Penis (tissue), 1 donor: ENCODE measurements around the gene CHCHD2.

DNA sequence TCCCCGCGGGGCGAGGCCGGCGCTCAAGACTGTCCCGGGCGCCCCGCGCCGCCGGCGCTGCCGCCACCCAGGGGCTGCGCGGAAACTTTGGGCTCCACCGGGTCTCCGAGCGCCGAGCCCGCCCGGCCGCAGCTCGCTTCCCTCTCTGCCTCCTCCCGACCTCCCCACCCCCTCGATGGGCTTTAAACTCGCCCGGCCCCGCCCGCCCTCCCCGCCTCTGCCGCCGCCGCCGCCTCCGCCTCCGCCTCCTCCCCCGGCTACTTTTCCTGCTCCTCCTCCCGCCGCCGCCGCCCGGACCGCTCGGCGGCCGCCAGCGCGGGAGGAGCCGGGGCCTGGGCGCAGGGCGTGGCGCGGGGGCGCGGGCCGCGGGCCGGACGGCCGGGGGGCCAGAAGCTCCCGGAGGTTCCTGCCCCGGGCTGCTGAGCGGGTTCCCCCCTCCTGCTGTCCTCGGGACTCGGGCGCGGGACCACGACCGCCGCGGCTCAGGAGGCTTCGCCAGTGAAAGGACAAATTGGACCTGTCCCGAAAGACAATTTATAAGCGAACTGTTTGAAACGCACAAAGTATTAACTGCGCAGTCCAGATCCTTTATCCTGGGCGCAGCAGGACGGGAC lies 10.7 kb upstream of the GRB10 start:
- PRO-cap: bidirectional peak, plus-strand start at position 346 of the sequence, minus-strand start at position 157 of the sequence

GRCh38 chr7:50839010-50839616 lies 56.4 kb upstream of the GRB10 start:
- PRO-cap: no peak

DNA sequence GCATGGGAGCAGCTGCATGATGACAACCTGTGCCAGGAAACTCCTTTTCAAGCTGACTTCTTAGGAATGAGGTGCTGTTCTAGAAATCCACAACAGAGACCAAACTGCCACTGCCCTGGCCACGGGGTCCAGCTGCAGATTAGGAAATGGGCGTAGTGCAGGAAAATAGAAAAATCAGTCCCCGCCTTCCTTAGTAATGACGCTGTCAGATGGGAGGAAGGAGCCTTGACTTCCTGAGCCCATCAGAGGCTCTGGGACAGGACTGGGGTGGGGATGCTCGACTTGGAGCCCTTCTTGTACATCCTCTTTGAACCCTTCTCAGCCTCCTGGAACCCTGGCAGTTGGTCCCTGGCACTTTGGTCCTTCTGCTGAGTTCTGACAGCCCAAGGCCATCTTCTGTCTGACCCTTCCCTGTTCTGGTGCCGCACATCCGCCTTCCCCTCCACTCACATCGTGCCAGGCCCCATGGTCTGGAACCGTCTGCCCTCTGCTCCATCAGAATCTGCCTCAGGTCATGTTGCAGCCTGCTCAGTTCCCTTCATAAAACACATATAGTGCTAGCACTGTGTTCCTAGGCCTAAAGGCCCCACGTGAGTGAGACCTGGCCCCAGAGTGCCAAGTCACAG lies 228.0 kb upstream of the GRB10 start:
- PRO-cap: no peak

DNA sequence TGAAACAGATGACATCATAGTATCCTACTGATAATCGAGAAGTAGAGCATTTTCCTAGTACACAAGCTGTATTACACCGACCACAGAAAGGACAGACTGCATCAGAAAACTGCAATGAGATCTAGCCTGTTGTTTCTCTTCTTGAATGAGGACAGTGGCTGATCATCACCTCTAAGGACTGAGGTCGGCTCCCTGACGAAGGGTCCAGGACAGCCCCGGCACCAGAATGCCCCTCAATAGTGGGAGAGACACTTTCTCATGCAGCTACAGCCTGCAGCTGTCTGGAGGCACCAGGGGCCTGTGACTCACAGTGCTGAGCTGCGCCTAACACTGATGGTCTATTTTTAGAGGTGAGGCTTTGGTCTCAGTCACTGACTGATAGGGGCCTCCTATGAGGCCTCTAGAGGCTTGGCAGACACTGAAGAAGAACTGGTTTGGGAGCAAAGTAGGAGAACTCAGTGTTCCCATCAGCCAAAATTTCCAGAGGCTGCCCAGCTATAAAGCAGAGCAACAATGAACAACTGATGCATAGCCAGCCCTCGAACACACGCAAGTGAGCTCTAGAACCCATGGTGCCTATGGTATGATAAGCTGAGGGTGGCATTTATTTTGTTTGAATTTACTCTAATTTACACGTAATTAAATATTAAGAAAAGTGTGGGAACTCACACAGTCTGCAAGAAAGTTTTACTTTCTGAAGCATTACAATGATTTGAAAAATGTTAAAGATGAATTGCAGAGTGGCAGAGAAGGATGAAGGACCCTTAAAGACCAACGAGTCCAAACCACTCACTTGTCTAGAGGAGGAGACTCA lies 130.0 kb downstream of the COBL start:
- PRO-cap: no peak

DNA sequence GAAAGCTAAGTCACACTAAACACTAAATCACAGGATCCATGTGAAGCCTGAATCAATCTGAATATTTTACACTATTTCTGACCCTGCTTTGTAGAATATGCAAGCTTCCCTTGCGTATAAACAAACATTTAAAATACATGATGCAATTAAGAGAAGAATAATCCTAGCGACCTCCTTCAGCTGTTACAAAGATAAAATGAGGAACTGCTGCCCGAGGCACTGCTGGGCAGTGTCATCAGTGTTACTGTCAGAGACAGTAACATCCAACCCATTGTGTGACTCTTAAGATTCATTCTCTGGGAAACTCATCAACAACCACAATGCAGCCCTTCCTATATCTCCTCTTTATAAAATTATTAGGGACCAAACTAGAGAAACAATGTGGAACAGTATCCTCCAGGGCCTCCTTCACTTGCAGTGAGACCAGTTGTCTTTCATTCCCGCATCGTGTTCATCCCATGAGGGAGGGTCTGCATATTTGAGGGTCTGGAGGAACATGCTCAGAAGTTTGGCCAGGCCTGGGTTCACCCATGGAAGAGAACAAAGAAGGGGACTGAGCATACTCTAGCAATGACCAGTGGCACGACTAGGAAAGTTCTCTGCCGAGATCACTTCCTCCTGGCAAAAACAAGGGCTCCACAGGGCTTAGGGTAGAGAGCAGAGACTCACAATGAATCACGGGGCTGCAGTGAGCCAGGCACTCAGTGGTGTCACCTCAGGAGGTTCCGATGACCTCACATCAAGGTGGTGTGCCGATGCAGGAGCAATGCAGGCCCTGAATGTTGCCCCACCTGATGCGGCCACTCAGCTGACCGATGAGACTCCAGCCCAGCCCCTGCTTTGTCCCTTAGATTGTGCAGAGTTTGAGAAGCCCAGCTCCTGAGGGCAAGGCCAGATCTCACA lies 61.3 kb downstream of the COBL start:
- PRO-cap: no peak

DNA sequence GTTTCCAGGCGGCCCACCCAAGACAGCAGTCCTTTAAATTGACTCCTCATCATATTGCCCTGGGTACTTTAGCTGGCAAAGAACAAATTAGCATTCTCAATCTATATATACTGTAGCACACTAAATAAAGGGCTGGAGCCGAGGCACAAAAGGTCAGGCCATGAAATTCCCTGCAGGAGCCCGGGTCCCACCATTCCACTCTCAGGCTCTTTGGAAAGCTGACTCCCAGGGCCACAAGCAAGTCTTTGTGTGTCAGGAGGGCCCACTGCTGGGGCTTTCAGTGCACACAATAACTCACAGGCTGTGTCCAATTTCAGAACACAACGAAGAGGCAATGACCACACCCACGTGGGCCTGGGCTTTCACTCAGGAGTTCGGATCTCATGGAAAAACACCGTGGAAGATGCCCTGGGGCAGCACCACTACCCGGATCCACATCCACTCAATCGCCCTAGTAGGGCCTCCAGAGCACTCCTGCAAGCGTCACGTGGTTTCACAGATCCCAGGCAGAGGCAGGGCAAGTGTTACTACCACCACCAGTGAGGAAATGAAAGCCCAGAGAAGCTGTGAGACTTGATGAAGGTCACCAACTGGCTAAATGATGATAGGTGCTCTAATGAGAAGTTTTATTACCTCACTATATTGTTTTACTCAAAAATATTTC lies 60.3 kb downstream of the COBL start:
- PRO-cap: no peak

GRCh38 chr7:51900301-51900703 lies 583.7 kb upstream of the COBL start:
- PRO-cap: no peak

DNA sequence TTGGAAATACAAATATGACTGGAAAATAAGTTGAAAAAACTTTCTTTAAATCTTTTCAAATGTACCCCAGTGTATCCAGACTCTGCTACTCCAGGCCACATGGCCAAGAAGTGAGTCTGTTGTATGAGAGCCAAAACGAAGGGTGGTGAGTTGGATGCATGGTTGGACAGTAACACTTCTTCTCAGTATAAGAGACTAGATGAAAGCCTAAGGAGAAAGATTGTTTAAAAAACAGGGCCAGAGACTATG lies 122.7 kb upstream of the SEC61G start:
- PRO-cap: no peak

- PRO-cap: unidirectional peak, minus-strand start at chr7:55022715
These were observed 3.7 kb downstream of the EGFR start for GRCh38 chr7:55022340-55023077.

GRCh38 chr7:55048245-55048608 lies 29.4 kb downstream of the EGFR start:
- PRO-cap: no peak

GRCh38 chr7:55120680-55121429 lies 102.0 kb downstream of the EGFR start:
- PRO-cap: no peak

- PRO-cap: no peak
These were observed 87.9 kb downstream of the VOPP1 start for GRCh38 chr7:55484323-55484956.

- PRO-cap: no peak
These were observed 47.5 kb downstream of the VOPP1 start for GRCh38 chr7:55524773-55525306.

DNA sequence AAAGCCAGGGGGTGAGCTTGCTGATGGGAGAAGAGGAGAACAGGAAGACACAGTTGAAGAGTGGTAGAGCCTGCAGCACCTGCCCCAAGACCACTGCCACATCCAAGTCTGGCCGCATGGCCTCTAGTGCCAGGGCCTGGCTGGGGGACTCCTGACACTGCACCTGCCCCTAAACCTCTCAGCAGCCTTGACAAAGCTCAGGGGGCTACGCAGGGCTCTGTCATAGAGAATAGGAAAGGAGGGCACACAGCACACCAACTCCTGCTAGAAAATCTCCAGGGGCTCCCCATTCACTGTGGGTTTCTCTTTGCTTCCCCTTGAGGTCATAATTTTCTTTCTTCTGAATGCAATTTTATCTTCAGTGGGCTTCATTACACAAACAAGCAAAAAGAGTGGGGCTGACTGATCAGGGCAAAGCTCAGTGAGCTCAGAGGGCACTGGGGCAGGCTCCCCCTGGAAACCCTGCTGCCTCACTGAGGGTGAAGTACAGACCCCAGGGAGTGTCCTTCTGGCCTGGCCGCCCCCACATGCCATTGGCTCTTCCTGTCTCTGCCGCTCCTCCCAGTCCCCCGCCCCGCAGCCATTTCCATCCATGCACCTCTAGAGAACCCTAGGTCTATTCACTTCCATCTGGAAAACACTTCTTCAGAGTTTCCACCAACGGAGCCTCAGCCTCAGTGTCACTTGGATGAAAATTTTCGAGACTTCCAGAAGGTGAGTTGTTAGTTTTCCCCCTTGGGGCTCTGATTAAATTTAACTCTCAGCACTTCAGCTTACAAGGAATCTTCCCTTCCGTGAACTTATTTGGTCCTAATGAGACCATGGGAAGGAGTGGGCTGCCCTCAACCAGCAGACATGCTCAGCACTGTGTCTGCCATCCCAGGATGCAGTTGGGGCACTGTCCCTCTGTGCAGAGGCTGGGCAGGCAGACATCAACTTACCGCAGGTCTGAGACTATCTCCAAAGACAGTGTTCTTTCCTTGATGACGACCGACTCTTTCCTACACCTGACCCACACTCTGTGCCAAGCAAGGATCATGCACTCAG lies 37.0 kb downstream of the VOPP1 start:
- PRO-cap: no peak

GRCh38 chr7:55552209-55553545 lies 19.6 kb downstream of the VOPP1 start:
- PRO-cap: unidirectional peak, minus-strand start at chr7:55552756

DNA sequence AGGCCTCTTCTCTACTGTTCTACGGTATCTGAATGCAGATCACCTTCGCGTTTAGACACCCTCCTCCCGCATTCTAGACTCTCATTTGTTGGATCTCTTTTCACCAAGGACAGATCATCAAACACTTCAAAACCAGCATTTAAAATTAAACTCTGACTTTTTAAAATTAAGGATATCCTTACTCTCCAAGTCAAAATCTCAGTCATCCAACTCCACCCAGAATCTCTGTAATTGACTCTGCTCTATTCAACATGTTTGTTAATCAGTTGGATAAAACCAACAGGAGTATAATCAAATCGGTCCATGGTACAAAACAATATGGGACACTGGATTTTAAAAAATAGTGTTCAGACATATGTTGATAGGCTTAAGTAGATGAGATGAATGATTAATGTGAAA lies 7.1 kb downstream of the VOPP1 start:
- PRO-cap: no peak

GRCh38 chr7:55569257-55569590 lies 3.1 kb downstream of the VOPP1 start:
- PRO-cap: no peak

DNA sequence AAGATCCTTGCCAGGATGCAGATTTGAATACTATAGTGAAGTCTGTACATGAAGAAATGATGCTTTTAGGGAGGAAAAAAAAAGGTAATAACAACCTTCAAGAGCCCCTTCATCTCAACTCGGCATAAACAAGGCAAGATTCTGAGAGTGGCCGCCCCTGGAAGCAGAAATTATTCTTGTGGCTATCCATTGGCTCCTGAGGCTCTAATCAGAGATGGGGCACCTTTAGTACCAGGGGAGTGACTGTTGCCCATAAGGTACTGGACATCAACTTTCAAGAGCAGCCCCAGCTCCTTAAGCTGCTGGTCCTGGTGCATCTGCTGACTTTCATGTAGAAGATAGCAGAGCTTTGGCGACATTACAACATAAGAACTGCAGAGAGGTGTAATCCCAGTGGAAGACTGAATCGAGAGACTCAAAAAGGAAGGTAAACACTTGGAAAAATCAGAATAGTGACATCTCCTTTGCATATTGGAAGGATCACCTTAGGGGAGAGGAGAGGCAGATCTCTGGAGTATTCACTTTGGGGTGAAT lies 24.5 kb downstream of the ZNF713 start:
- PRO-cap: no peak

DNA sequence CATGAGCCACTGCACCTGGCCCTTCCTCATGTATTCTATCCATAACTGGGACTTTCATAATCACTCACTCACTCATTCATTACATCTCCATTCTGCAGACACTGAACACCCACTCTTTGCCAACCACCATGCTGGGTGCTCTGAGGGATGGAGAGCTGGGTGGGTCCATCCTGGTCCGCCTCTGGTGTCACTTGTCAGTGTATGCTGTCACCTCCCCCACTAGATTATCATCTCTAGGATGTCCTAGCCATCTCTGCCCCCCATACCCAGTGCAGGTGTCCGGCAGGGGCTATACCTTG lies 2.4 kb downstream of the PHKG1 start:
- PRO-cap: no peak

GRCh38 chr7:56105872-56106836 lies at the start of gene CHCHD2:
TSS of gene CHCHD2 (minus strand) at chr7:56106476.
- PRO-cap: bidirectional peak, plus-strand start at chr7:56106671, minus-strand start at chr7:56106446